Panc1 (cell line): Measurements from ENCODE around the genes ANGPTL3, EFCAB7 and JAK1.

GRCh38 chr1:62597310-62597913, at the start of gene ANGPTL3:
ANGPTL3 (plus strand) TSS chr1:62597520.
- RRBS, 2 experiments = no CpG with 5 or more reads among the region's 6 CpGs

DNA sequence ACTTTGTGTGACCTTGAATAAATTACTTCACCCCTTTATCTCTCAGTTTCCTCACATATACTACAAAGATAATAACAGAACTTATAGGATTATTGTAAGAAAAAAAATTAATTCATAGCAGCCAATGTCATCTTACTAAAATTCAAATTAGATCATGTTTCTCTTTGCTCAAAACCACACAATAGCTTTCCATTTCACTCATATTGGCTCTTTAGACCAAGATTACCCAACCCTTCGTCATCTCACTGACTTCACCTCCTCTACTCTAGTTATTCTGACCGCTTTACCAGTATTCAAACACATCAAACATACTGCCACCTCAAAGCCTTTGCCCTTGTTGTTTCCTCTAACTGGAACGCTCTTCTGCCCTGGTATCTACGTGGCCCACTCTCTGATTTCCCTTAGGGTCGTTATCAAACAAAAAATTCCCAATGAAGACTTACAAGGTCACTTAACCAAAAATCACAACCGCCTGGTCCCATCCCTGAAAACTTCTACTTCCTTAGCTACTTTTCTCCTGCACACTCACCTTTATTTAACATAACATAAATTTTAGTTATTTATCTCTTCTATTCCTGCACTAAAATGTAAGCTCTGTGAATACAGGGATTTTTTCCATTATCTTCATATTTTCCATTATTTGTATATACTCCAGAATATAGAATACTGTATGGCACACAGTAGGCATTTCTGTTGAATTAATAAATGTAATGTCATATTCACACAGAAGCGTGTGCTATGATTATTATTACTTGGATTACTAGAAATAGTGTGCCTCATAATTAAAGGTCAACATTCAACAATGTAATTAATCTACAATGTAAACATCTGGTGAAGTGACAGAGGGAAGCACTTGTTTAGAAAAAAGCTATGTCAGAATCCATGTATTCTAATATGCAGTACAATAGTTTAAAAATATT, 1.9 kb downstream of the ANGPTL3 start:
- RRBS, 2 experiments = no CpG with 5 or more reads among the region's 7 CpGs

GRCh38 chr1:62648041-62648651, 40.0 kb downstream of the DOCK7 start:
- RRBS, 2 experiments = no CpG with 5 or more reads among the region's 4 CpGs

GRCh38 chr1:63316810-63317380, 5.5 kb upstream of the FOXD3 start:
- RRBS, 2 experiments = 31 to 33% methylated on average over 23 to 28 of the region's 52 CpGs

GRCh38 chr1:63321542-63321769, 911 bp upstream of the FOXD3 start:
- RRBS, 2 experiments = 75 to 77% methylated on average over 5 of the region's 14 CpGs

GRCh38 chr1:63523028-63524298, at the start of gene EFCAB7:
EFCAB7 (plus strand) TSS chr1:63523525.
- RRBS, 2 experiments = 0% methylated on average over 2 of the region's 55 CpGs; no CpG with 5 or more reads in 1 of the 2 experiments

GRCh38 chr1:63641196-63641699, 48.0 kb downstream of the PGM1 start:
- RRBS, 2 experiments = no CpG with 5 or more reads among the region's 5 CpGs

DNA sequence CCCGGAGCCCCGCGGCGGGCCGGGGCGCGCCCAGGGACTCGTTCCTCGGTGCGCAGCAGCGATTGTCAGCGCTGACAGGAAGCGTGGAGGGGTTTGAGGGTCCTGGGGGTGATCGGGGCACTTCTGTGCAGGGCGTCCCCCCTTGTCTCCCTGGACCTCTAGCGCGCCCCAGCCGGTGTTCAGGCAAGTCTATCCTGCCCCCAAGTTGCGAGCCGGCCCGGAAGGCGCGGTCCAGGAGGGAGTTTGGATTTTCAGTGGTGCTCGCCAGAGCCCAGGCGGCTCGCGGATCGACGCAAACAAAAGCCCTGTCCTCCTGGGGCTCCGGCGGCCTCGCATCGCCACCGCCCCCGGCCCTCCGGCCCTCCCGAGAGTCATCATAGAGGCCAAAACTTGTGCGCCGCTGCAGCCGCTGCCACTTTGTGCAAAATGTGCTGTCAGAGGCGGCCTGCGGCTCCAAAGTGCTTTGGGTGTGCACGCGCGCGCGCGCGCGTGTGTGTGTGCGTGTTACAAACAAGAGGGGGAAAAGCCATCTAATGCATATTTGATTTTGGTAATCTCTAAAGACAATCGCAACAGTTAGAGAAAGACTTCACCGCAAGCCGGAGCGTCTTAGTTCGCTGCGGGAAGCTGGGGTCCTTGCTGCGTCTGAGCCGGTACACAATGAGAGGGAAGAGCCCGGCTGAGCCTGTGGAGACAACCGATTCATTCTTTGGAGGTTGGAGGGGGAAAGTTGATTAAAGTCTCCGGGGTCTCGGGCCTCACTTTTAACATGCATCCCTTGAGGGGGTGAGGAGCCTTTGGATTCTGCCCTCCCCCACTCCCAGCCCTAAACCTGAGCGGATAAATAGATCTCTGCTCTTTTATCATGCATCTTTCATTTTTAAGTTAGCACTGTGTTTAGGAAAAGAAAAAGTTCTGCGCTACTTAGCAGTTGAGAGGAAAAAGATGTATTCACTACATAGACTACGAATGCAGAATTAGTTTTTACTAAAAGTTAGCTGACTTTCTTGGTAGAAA, 1.2 kb downstream of the ROR1 start:
- RRBS, 2 experiments = 2 to 7% methylated on average over 15 to 16 of the region's 66 CpGs

DNA sequence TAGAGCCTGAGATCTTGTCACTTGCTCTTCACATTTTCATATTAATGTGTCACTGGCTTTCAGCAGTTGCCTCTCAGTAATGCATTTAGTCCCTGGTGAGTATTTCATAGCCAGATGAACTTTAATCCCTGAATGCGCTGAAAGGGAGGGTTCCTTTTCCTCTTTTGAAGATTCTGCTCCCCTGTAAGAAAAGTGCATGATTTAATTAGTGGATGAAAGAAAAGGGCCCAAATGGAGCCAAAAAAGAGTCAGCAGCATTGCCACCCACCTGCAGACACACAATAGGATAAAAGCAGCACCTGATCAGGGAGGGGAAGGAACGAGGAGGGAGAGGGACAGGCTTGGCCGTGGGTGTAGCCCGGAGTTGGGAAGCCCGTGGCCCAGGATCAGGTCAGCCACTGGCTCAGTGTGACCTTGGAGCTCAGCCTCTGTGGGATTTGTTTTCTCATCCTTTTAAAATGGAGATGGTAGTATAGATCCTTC, 31.1 kb downstream of the ROR1 start:
- RRBS, 2 experiments = no CpG with 5 or more reads among the region's 5 CpGs

GRCh38 chr1:63912195-63912590, 138.4 kb downstream of the ROR1 start:
- RRBS, 2 experiments = no CpG with 5 or more reads among the region's 2 CpGs

DNA sequence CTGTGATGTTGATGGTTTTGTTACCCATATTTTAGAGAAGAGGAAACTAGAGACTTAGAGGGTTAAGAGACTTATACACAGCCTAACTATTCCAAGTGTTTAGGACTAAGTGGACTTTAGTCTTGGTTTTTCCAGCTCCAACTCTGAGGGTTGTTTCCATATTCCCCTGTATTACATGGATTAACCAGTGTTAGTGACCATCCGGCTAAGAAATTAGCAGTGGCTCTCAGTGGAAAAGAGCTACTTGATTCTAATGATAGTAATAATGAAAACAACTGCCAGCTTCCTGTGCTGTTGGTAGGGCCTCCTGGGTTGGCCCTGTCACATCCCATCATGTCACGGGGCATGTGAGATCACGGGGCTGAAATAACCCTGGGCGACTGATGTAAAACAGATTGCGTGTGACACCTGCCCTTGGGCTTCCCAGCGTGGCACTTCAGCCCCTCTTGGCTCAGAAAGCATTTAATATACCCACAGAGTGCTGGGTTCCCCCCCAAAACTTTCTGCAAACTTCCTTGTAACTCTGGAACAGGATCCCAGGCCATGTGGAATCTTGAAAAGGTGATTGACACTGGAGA, 149.0 kb downstream of the ROR1 start:
- RRBS, 2 experiments = no CpG with 5 or more reads among the region's 6 CpGs

GRCh38 chr1:64341081-64341624, 128.8 kb upstream of the CACHD1 start:
- RRBS, 2 experiments = no CpG with 5 or more reads among the region's 3 CpGs

DNA sequence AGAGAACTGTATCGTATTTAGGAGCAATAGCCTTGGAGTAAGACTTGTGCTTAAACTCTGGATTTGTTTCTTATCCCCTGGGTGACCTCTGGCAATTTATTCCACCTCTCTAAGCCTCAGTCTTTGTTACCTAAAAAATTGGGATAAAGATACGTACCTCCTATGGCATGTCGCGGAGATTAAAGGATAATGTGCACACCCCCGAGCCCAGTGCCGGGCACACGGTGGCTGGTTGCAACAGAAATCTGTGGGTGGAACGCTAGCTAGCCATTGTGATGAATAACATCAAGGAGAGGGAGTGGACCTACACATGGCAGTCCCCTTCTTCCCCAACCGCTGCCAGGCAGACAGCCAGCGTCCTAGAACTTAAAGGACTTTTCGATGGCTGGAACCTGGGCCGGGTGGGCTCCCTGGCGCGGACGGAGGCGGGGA, 439 bp upstream of the CACHD1 start:
- RRBS, 2 experiments = under 1 to 5% methylated on average over 5 of the region's 16 CpGs

DNA sequence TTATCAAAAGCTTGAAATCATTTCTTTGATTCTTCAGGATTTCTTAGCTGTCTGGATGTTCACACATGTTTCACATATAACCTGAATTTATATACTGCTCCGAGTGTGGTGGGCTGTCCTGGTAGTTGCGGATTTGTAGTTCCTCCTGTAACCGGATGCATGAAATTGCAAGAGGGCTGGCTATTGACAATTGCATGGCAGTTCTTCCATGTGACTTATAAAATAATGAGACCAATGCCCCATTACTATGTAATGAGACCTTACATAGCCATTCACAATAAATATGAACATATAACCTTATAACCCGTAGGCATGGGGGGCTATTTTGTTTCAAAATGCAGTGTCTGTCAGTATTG, 1.4 kb downstream of the RAVER2 start:
- RRBS, 2 experiments = no CpG with 5 or more reads among the region's 4 CpGs

DNA sequence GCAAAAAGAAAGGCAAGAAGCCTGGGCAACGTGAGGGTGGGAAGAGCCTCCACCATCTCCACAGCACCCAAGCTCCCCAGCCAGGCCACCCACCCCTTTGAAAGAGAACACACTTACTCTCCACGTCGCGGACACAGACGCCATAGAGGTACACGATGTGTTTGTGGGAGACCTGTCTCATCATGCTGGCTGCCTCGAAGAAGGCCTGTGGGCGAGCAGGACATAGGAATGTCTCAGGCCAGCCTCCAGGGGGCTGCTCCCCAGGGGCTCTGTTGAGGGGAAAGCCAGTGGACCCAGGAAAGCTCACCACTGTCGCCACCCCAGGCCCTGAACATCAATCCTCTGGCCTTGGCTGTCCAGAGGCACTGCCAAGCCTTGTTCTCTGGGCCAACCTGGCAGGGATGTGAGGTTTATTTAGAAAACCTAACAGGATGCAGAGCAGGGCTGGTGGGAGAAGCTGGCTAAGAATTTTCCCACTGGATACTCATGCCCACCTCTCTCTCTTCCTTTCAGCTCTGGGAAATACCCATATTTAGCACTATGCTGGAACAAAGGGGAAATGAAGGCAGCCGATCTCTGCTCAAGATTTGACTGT, 101.8 kb downstream of the RAVER2 start:
- RRBS, 2 experiments = no CpG with 5 or more reads among the region's 10 CpGs

- RRBS, 2 experiments = no CpG with 5 or more reads among the region's 15 CpGs
Measured at GRCh38 chr1:64848870-64849624, 104.2 kb downstream of the RAVER2 start.

DNA sequence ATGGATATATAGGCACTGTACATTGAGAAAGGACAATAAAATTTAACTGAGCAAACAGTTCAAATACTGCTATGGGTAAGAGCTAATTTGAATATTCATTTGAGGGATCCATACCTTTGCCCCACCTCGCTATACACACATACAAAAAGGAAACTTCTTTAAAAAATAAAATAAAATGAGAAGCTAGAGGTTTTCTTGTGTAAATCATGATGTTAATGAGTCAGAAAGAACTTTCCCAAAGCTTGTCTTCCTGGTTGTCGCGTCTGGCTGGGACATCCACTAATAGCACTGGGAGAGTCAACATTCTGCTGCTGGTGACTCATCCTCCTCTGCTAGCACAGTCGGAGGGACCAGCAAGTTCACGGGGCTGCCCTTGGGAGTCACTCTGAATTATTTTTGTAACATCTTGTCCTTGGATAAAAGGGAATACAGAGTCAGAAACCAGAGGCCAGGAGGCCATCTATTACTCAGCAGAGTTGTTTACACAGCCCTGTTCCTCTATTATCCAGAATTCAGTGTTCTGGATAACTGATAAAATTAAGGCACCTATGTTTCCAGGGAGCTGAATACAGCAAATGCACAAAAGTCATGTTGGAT, 68.3 kb downstream of the JAK1 start:
- RRBS, 2 experiments = no CpG with 5 or more reads among the region's 5 CpGs

GRCh38 chr1:64927162-64927773, 39.1 kb downstream of the JAK1 start:
- RRBS, 2 experiments = no CpG with 5 or more reads among the region's 8 CpGs

DNA sequence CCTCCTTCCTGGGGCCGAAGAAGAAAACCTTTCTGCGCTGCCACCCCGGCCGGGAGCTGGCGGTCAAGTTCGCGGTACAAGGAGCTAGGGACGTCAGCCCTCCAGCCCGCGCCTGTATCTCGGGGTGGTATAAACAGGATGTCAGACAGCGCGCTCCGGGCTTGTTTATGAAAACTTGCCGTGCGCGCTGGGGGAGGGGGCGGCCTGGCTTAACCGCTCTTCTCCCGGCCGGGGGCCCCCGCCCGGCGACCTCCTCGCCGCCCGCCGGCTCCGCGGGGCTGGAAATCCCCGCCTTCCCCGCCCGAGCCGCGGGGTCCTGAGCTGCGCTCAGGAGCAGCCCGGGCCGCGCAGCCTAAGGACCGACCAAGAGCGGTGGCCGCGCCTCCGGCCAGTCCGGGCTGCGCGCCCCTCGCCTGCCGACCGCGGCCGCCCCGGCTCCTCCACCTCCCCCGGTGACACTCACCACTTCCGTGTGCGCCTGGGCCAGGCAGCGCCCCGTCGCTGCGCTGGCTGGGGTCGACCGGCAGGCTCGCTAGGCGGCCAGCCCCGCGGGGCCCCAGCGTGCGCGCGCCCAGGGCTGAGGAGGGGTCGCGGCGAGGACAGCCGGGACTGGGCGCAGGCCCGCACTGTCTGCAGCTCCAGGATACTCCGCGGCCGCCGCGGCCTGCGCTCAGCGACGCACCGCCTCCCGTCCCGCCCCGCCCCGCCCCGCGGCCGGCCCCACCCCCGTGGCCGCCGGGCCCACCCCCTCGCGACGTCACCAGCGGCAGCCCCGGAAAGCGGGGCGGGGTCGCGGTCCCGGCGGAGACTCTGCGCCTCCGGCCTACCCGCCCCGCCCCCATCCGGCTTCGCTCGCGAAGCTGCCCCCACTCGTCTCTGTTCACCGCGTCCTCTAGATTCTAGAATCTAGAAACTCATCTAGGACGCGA, at the start of gene JAK1:
Gene JAK1 (minus strand): TSS at position 680 of the 929 bp plus-strand sequence.
- RRBS, 2 experiments = 1 to 5% methylated on average over 59 to 63 of the region's 119 CpGs

GRCh38 chr1:65002093-65003010, 36.0 kb upstream of the JAK1 start:
- RRBS, 2 experiments = 1 to 5% methylated on average over 34 of the region's 69 CpGs